Measurements from ENCODE around the genes GTF3C6 and MFSD4B.

- PRO-cap, result no peak
- RAMPAGE, long total RNA, result no peak
- RRBS, result no CpG with 5 or more reads among the region's 3 CpGs
Measured at GRCh38 chr6:110930226-110930523, 28.3 kb upstream of the GTF3C6 start.

- PRO-cap, result bidirectional peak, plus-strand start at chr6:110958747, minus-strand start at chr6:110958630
- RAMPAGE, long total RNA, result start-site peak on the plus strand at chr6:110958645-110958764, 1,584 and 159 reads in 2 replicates
- RRBS, result 1% methylated on average over 24 of the region's 71 CpGs
Measured at GRCh38 chr6:110958313-110959379, at the start of gene GTF3C6. Gene GTF3C6, plus strand, starts transcription at chr6:110958706.

GRCh38 chr6:111231086-111231408 is 28.1 kb upstream of the MFSD4B start:
- PRO-cap, result no peak
- RAMPAGE, long total RNA, result no peak
- RRBS, result no CpG with 5 or more reads among the region's 3 CpGs

DNA sequence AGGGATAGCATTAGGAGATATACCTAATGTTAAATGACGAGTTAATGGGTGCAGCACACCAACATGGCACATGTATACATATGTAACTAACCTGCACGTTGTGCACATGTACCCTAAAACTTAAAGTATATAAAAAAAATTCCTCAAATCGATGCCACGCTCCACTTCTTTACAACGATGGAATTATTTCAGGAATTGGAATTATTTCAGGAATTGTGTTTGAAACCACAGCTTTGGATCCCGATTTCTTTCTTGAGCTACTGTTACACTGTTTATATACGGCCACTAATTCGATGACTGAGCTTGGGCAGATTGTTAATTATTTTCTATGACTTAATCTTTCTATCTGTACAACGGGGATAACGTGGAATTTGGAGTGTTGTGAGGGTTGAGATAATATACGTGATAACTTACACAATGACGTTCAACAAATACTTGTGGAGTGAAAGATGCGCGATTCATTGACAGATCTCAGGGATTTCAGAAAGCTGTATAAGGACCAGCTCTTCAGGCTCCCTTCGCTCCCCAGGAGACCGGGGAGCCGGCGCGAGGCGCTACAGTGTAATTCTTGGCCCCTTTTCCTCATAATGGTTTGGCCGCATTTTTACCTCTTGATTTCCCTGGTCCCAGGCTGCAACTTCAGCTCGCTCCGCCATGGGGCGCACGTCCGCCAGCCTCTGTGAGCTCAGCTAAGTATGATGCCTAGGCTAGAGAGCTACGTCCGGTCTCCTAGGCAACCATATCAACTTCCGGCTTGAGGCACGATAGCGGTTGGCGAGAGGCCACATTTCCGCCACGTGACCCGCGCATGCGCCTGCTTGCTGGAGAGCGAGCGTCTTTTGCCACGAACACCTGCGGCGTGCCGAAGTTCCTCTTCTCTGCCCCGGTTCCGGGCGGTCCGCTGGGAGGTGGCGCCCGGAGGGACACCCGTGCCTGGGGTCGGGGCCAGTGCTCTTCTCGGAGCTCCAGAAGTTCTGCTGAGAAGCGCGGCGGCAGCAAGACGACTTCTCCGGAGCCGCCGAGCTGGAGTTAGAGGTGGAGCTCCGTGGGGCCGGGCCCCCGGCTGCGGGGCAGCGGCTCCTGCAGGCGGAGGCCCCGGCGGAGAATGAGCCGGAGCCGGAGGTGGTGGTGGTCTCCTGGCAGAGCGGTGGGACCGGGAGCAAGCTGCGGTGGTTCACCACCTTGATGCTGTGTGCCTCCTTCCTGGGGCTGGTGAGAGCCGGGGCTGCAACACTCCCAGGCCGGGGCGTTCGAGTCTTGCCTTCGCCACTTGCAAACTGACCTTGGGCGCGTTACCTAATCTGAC is at the start of gene MFSD4B:
Gene MFSD4B, plus strand, starts transcription at position 824 of the 1,306 bp plus-strand sequence.
- PRO-cap, result unidirectional peak, plus-strand start at position 813 of the sequence
- RAMPAGE, long total RNA, result no peak
- RRBS, result 1% methylated on average over 20 of the region's 79 CpGs

DNA sequence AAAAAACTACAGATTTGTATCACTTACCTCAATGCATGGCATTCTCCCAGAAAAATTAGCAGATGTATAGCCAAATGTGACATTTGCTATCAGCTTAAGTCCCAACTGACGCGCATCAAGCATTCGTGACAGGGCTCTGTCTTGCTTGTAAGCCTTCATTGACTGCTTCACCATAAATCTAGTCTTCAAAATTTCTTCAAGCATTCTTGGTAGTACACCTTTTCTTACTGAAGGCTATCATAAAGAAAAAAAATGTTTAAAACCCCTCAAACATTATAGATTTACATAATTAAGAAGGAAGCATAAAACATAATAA is 70.3 kb downstream of the MFSD4B start:
- PRO-cap, result no peak
- RAMPAGE, long total RNA, result no peak
- RRBS, result no CpG with 5 or more reads among the region's 3 CpGs

DNA sequence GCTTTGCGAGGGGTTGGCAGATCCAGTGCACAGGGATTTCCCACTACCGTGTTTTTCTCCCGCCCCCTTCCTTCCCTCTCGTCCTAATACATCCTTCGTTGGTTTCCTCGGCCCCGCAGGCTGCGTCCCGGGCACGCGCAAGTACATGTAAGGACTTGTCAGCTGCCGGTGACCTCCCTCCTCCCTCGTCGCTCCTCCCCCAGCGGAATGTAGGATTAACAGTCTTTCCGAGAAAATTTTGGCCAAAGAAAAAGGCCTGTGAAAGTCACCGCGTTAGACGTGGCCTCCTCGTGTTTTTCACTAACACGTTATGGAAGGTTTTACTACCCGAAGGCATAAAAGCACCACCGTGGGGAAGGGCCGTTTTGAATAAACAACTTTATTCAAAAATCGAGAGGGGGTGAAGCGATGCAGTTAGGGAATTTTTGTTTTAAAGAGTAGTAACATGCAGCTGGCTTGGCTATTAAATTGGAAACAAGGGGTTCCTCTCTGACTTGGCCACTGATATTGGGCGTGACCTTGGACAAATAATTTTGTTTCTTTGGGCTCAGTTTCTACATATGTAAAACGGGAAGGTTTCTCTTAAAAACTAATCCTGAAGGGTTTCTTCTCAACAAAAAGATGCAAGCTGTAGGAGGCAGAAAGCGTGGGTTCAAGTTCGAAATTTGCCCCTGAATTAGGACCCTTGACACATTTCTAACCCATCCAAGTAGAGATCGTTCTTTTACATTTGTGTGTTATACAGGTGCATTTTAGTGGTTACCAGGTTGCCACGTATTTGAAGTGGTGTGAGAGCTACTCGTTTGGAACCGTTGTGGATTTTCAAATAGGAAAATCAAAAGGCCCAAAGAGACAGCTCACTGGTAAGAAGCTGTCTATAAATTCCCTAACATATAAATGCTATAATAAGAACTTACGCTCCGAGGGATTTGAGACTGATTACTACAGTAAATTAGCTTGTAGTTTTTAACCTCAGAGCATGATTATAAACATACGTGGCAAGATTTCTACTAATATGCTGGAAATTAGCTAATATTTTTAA is 1.3 kb upstream of the REV3L start:
- PRO-cap, result no peak
- RAMPAGE, long total RNA, result no peak
- RRBS, result no CpG with 5 or more reads among the region's 37 CpGs

- PRO-cap, result no peak
- RAMPAGE, long total RNA, result no peak
- RRBS, result no CpG with 5 or more reads among the region's 2 CpGs
Measured at GRCh38 chr6:111499767-111500581, 17.0 kb upstream of the REV3L start.

- PRO-cap, result no peak
- RAMPAGE, long total RNA, result no peak
- RRBS, result no CpG with 5 or more reads among the region's 5 CpGs
Measured at GRCh38 chr6:111620057-111620585, 14.4 kb upstream of the TRAF3IP2 start.

- PRO-cap, result no peak
- RAMPAGE, long total RNA, result no peak
- RRBS, result no CpG with 5 or more reads among the region's 7 CpGs
Measured at GRCh38 chr6:111626033-111626427, 20.4 kb upstream of the TRAF3IP2 start.

DNA sequence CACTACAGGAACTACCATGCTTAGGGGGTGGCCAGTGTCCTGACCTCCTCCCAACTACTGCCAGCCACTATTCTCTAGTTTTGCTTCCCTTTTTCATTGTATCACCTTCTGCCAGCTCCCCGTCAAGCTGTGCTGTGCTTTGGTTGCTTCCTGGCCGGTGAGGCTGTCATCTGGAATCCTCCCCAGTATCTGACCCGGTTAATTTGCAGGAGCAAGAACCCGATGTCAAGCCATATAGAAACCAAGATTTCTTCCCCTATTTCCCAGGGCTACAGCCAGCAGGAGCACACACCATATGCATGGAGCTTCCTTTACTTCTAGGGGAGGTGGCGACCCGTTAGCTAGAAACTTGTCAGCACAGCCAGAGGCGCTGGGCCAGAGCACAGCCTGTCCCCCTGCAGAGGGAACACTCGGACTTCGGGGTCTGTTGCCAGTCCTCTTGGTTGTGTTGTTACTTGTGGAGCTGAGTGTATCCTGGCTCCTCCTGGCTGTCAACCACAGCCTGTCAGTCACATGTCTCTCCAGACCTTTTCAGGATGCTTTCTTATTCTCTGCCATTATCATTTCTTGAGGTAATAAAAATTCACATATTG is 57.4 kb upstream of the TRAF3IP2 start:
- PRO-cap, result no peak
- RAMPAGE, long total RNA, result no peak
- RRBS, result 20% methylated on average over 1 of the region's 9 CpGs

DNA sequence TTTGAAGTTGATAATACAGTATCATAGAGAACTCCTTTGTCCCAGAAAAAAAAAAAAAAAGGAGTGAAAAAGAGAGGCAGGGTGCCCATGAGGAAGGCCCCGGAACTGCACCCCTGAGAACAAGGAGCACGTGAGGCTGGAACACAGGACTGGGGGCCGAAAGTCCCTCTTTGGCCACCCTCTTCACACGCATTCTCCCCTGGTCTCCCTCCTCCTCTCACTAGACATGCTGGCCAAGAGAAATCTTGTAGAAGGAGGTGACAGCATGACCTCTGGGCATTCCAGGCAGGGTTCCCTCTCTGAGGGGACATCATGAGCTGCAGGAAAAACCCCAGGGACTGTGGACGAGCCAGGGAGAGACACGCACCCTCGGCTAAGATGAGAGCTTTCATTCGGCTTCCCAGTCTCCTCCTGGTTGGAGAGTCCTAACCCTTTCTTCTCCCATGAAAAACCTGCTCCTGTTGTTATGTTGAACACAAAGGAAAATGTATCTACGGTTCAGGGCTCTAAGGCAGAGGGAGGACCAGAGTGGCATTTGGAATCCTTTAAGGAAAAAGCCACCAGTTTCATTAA is 62.9 kb upstream of the TRAF3IP2 start:
- PRO-cap, result no peak
- RAMPAGE, long total RNA, result no peak
- RRBS, result no CpG with 5 or more reads among the region's 9 CpGs

DNA sequence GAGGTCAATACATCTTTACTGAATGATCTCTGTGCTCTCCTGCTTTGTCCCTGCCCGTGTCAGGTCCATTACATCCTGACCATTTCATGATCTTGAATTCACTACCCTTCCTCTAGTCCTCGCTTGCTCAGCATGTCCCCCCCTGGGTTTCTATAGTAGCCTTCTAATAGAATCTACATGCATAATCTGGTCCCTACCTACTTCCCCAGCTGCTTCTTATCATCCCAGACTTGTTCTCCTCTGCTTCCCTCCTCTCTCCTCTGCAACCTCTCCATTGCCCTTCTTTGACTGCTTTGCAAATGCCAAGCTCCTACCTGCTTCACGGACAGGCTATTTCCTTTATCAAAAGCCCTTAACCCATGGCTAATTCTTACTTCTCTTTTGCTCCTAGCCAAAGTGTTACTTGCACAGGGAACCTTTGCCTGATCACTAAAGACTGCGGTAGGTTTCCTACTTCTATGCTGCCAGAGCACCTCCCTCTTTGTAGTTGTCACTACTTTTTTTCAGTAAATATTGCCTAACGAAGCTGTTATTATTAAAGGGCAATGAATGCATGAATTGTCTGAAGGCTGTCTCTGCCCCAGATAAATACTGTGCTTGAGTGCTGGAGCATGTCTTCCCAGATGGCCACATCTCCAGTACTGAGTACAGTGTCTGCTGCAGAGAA is 73.3 kb upstream of the TRAF3IP2 start:
- PRO-cap, result no peak
- RAMPAGE, long total RNA, result no peak
- RRBS, result no CpG with 5 or more reads among the region's 5 CpGs

DNA sequence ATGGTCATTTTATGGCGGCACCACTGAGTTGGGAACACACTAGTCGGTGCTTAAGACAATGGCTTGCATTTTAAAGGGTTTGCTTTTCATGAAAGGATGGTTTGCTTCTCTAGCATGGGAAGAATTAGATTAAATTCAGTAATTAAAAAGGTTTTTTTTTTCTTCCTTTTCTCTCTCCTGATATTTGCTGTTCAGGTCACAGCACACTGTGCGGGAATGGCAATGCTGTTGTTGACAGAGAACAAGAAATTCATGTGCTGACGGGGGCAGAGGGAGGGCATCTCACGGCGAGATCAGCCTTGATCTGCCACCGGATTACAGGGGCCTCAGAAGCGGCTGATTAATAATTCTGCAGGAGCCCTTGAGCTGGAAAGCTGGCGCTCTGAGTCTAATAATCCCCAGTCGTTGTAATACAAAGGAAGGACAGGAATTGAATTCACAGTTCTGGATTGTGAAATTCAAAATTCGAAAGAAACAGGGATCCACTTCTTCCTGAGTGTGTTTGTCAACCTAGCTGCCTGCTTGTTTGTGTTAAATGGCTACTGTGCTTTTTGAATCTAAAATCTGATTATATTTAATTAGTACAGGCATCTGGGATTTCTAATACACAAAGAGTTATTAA is 80.9 kb upstream of the TRAF3IP2 start:
- PRO-cap, result no peak
- RAMPAGE, long total RNA, result no peak
- RRBS, result no CpG with 5 or more reads among the region's 11 CpGs

GRCh38 chr6:111824532-111825196 is 48.6 kb downstream of the FYN start:
- PRO-cap, result no peak
- RAMPAGE, long total RNA, result no peak
- RRBS, result no CpG with 5 or more reads among the region's 4 CpGs

- PRO-cap, result no peak
- RAMPAGE, long total RNA, result no peak
- RRBS, result no CpG with 5 or more reads among the region's 7 CpGs
Measured at GRCh38 chr6:111863917-111864799, 9.1 kb downstream of the FYN start.

DNA sequence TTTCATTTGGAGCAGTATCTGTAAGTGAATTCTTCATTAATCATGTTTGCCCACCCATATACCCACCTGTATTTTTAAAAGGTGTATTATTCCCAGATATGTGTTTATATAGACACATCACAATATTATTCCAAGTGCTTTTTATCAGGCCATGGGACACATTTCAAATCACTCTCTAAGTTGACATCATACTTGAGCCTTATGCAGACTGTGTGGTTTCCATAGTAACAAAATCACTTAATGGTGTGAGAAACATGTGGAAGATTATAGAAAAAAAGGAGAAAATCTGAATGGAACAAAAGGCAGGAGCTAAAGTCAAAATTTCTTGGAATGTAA is 80.0 kb upstream of the CCN6 start:
- PRO-cap, result no peak
- RAMPAGE, long total RNA, result no peak

DNA sequence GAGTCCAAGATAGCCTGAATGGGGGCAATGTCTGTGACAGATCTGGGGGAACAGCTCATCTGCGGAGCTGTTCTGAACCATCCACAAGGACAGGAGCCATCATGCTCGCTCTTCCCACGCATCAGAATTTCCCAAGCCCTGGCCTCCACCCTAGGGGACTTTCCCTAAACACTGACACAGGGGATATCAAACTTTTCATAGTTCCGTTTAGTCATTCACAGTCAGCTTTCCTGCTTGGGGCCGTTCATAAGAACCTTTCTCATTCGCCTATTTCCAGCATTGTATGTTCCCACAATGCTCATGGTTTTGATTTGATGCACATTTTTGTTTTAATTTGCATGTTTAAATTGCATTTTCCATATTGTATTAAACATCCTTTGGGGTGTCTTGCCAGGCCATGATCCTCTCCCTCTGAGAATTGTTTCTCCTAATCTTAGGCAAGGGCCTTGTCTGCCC is 37.5 kb upstream of the CCN6 start:
- PRO-cap, result no peak
- RAMPAGE, long total RNA, result no peak
- RRBS, result no CpG with 5 or more reads among the region's 6 CpGs

- PRO-cap, result no peak
- RAMPAGE, long total RNA, result no peak
- RRBS, result no CpG with 5 or more reads among the region's 8 CpGs
Measured at GRCh38 chr6:112053711-112054021, 238 bp upstream of the CCN6 start.

DNA sequence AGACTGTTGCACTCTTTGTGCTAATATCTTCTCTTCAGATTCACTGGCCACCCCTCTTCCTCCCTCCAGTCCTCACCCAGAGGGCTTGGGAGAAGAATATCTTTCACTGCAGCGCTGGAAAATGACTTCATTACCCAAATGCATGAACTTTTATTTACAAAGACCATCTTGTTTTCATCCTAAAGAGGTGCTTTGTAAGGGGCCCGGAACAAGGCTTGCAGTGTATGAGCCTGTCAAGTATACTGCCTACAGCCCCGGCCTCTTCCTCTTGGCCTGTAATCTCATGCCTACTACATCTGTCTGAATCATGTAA is 525 bp upstream of the LAMA4 start:
- PRO-cap, result no peak
- RAMPAGE, long total RNA, result no peak
- RRBS, result no CpG with 5 or more reads among the region's 3 CpGs

DNA sequence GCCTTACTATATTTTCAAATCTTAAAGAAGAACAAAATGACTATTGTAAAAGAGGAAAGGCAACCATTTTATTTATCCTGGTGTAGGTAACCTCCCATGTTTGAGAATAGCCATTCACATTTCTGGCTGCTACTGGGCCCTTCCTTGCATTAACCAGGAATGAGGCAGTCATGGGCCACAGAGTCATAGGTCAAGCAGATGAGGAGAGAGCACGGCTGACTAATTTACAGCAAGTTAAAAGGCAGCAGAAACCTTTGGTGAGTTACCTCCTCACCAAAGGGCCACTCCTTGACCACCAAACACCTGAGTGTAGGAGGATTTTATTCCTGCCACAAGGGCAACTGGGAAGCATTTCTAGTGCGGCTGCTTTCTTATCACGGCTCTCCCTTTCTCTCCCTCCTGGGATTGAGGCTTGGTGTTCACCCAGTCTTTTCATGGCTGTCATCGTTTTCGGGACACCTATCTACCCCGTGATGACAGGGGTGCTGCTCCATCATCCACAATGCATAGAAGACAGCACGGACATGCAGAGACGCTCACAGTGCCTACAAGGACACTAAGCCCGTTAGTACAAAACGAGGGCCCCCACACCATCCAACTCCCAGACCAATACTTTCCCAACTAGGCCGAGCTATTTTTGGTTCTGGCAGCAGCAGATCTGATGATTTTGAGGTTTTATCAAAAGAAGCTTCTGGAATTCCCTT is 4.5 kb upstream of the LAMA4 start:
- PRO-cap, result no peak
- RAMPAGE, long total RNA, result no peak
- RRBS, result no CpG with 5 or more reads among the region's 11 CpGs